SUDHL5 (cell line): ENCODE measurements around the gene CLEC7A.

GRCh38 chr12:8698447-8698937, 701 bp downstream of the RIMKLB start:
- PRO-cap = bidirectional peak, plus-strand start at chr12:8698723, minus-strand start at chr12:8698519

DNA sequence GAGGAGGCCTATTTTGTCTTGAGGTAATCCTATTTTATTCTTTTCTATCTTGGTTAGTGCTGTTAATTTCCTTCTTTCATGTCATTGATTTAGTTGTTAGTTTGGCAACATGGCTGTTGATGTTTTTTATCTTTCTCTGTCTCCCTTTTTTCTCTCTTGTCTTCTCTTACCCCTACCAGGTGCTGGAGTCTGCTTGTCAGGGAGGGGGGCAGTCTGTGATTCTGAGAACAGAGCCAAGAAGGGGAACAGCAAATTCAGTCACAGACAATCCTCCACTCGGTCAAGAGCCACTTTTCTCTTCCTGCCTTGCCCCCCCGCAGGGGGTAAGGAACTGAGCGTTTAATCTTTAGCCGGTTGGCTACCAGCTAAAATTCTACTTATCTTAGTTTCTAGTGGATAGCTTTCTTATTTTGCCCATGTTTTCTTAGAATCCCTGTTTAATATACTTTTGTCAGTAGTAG, 1.8 kb downstream of the RIMKLB start:
- PRO-cap = unidirectional peak, plus-strand start at position 257 of the sequence

- PRO-cap = no peak
These were observed 34.2 kb upstream of the A2ML1 start for GRCh38 chr12:8788126-8788643.

- PRO-cap = no peak
These were observed 6.7 kb downstream of the A2ML1 start for GRCh38 chr12:8829188-8829471.

DNA sequence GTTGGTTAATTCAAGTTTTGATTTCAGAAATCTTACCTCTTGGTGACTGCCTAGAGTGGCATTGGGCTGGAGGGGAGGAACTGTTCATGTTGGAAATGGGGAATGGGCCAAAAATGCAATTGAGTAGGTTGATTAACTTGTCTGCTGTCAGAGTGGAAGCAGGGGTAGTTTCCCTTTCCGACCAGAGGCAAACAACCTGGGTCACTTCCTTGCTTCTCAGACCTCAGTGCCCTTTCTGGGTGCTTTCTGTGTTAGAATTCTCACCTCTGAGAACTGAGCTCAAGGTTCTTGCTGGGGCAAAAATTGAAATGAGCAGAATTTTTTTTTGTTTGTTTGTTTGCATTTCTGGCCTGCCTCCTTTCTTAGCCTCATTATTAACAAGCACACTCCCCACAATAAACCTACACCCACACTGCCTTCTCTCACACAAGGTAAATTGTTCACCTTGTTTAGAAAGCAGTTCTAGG, 2.3 kb upstream of the M6PR start:
- PRO-cap = no peak

GRCh38 chr12:9064130-9064771, 51.5 kb downstream of the A2M start:
- PRO-cap = no peak

DNA sequence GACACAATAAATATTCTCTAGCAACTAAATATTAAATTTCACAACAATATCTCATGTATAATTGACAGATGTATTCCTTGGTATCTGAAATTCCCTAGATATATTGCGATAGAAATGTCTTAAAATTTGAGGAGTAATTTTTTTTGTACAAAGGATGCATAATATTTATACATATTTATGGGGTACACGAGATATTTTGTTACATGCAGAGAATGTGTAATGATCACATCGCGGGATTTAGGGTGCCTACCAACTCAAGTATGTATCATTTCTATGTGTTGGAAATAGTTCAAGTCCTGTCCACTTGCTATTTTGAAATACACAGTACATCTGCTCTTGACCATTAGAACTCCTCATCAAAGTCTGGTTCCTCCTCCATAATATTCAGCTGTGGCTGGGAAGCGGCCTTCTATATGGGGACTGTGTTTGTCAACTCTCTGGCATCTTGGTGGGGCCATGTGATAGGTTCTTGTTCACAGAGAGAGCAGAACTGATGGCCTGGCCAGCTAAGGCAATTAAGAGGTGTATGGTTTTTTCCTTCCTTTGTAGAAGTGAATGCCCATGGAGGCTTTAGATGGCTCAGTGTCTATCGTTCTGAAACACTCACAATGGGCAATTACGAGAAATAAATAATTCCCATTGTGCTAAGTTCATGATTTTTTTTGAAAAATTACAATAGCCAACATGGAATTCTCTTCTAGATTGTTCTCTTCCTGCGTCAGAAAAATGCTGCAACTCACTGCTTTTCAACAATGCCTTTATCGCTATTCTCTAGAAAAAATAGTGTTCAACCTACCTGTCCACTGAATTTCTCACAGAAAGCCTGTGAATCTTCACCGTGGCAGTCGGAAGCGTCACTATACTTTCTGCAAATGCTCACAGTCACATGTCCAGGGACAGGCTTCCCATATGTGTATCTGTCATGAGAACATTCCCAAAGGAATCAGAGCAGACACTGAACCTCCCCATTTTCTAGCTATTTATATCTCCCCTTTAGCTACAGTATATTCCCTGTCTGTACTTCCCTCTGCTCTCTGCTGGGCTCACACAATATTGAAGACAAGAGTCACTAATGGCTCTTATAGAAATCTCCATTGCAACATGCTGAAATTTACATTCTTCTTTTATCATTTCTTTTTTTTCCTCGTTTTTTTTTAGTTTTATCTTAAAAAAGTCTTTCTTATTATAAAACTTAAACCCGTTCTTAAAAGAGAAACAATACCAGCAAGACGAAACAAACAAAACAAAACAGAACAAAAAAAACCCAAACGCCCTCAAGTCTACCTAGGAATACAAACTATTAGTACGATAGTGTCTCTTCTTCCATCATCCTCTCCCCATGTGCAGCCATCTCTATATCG, 8.5 kb downstream of the A2M start:
- PRO-cap = no peak

- PRO-cap = no peak
These were observed 85.3 kb upstream of the PZP start for GRCh38 chr12:9293510-9293853.

- PRO-cap = no peak
These were observed 85.9 kb upstream of the PZP start for GRCh38 chr12:9293982-9294654.

- PRO-cap = no peak
These were observed 159.1 kb downstream of the KLRB1 start for GRCh38 chr12:9448608-9449071.

- PRO-cap = no peak
These were observed 25.0 kb upstream of the KLRB1 start for GRCh38 chr12:9632757-9633069.

DNA sequence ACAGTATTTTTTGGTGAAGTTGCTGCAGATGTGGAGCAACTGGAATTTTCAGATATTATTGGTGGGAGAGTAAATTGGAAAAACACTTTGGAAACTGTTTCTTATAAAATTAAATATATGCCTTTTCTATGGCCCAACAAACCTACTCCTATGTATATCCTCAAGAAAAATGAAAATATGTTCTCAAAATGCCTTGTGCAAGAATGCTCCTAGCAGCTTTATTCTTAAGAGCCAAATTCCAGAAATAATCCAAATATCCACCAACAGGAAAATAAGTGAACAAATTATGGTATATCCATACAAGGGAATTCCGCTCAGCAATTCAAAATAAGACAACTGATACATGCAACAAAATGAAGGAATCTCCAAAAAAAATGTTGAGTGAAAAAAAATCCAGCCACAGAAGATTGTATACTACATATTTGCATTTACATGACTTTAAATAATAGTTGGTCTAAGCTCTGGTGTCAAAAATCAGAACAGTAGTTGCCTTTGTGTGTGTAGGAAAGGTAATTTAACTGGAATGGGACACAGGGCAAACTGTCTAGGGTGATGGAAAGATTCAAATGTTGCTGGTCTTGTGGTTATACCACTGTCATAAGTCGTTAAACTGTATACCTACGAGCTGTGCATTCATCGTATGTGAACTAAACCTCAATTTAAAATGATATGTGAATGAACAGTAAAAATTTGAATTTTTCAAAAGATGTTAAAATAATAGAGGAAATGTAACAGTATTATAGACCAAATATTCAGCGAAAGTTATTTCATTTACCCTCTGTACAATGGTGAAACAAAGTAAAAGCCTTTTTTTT, 3.2 kb downstream of the CD69 start:
- PRO-cap = no peak

DNA sequence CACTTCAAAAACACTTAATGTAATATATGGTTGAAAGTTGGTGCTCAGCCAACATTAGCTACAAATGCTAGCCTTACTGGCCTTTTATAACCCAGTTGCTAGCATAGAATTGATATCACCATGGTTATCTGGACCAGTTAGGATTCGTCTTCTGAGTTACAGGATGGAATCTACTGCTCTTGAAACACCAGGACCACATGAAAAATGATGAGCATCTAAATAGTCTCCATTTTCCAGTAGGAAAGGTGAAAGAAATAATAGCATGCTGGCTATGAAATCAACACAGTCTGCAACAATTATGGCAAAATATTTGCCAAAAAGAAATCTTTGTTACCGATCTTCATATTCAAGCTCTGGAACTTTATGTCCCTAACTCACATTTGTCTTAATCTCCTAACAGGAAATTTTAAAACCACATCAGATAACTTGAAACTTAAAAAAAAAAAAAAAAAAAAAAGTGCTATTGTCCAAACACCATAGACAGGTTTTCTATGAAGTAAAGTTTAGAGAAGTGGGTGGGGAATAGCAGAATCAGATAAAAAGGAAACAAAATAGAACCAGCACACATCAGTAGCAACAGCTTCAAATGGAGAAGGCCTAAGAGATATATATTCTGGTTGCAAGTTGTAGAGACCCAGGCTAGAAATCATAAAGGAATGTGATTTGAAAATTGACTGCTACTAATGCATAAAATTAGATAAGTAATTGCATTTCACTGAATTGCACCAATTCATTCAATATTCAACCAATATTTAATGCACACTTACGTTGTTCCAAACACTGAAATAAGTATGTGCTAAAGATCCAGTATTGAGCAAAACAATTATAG, 12.8 kb upstream of the CD69 start:
- PRO-cap = no peak

GRCh38 chr12:9849070-9849719, 20.0 kb downstream of the CLEC2B start:
- PRO-cap = no peak

DNA sequence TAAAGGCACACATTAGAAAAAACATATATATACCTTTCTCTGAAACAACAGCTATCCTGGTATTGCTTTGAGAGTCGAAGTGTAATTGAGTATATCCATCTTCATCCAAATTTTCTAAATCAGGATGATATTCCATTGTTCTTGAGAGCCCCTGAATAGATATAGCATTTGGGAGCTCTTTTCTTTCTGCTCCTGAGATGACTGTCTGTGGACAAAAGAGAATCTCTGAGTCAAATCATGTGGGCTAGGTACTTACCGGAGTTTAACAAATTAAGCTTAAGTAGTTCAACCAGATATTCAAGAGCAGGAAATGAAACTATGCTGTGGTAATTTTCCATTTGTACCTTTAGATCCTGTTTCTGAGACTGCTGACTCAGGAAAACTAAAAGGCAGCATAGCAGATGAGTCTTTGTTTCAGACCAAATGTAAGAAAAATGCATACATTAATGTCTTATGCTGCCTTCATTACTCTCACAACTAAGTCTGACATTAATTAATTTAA, at the start of gene CLEC7A:
Gene CLEC7A (minus strand): TSS at position 253 of the 502 bp plus-strand sequence.
- PRO-cap = no peak

GRCh38 chr12:10213140-10214202, 794 bp downstream of the GABARAPL1 start:
- PRO-cap = bidirectional peak, plus-strand start at chr12:10213429, minus-strand start at chr12:10213398

DNA sequence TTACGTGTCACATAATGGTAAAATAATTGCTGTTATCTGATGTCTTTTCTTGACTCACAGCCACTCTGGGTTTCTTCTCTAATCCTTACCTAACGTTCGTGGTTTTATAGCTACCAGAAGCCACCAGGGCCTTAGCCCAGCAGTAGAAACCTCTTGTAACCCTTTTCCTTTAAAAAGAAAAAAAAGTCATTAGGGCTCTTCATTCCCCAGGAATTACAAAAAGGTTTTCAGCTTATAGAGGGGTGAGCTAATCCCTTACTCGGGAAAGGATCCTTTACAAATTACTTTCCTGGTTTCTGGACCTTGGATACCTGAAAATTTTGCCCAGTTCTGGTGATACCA, 1.5 kb downstream of the GABARAPL1 start:
- PRO-cap = no peak

GRCh38 chr12:10308397-10308935, 796 bp downstream of the KLRD1 start:
- PRO-cap = no peak

DNA sequence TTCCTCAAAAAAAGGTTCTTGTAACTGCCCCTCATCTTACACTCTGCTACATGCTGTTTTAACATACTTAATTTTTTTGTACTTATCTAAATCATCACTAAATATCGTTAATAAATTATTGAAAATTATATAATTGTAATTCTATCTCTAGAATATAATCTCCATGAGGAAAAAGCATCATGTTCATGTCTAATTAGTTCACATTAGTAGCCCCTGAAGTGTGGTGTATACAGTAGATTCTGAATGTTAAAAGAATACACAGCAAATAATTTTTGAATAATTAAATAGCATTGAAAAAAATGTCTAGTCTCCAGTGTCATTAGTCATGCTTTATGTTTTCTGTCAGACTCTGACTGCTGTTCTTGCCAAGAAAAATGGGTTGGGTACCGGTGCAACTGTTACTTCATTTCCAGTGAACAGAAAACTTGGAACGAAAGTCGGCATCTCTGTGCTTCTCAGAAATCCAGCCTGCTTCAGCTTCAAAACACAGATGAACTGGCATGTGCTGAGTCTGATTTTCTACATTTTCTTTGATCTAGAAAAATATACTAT, 3.5 kb downstream of the KLRD1 start:
- PRO-cap = no peak

- PRO-cap = no peak
These were observed 17.0 kb downstream of the KLRK1 start for GRCh38 chr12:10372636-10373490.